Umbilical cord (tissue), 2 donors: ENCODE measurements around the genes IAPP and IRAG2.

DNA sequence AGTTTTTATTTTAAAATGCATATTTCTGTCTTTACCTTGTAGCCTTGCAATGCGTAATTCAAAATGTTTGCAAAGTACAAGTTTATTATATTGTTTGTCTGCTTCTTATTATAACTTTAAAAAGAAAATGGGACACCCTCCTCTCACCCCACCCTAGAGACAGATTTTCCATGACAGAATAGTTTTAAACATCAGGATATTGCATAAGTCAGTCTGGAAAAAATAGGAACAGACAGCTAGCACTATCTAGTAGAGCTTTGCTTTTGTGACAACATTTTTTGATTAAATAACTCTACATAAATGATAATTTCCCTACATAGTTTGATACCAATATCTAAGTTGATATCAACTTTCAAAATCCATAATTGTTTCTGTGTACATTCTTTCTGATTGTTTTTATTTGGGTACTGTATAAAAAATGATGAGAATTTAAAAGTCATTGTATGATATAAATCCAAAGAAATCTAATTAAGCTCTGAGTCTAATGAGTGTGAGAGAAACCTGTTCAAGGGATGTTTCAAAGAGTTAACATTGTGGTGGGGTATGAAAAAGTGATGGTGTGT, 71.4 kb downstream of the PDE3A start:
- RAMPAGE, long total RNA, result no peak

DNA sequence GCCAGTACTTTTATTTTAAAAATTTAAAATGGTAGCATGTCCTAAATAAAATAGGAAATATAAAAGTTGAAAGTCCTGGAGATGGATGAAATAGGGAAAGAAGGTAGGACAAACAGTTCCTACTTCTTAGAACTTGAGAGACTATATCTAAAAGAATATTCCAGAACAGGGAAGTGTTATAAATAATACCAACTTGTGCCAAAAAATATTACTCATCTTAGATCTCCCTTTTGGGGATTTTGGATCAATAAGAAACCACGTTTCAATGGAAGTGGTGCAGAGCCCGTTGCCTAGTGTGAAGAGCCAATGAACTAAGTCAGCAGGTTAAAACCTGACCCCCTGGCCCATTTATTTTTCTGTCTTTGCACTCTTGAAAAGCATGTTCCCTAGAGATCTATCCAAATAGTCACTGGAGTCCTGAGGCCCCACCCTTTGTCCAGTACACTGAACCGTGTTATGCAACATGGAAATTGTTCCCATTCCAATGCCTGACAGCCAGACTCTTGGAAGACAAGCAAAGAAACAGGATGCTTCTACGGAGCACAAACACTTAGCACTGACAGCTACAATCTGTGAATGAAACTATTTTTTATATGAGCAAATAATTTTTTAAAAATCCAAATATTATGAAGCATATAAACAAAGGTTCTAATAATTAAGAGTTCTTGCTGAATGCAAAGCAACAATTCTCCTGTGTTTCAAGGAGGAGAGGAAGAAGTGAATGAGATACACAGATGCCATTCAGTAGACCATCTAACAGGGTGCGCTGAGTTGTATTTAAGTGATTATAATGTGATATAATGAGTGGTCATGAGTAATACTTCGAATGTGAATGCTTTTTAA, 97.6 kb downstream of the PDE3A start:
- RAMPAGE, long total RNA, result no peak

GRCh38 chr12:21372726-21373020, at the start of gene IAPP:
TSS of gene IAPP (plus strand) at chr12:21372902.
- RAMPAGE, long total RNA, result no peak

- RAMPAGE, long total RNA, result no peak
Observed at GRCh38 chr12:21394714-21395692, 22.3 kb downstream of the IAPP start.

DNA sequence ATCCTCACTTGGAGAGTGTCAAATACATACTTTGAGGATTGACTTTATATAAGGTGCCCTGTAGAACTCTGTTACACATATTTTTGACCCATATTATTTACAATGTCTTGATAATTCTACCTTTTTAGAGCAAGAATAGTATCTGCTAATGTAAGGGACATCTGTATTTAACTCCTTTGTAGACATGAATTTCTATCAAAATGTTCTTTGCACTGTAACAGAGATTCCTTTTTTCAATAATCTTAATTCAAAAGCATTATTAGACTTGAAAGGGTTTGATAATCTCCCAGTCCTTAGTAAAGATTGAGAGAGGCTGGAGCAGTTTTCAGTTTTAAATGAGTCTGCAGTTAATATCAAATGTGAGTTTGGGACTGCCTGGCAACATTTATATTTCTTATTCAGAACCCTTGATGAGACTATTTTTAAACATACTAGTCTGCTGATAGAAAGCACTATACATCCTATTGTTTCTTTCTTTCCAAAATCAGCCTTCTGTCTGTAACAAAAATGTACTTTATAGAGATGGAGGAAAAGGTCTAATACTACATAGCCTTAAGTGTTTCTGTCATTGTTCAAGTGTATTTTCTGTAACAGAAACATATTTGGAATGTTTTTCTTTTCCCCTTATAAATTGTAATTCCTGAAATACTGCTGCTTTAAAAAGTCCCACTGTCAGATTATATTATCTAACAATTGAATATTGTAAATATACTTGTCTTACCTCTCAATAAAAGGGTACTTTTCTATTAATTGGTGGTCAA, 8.5 kb upstream of the SPX start:
- RAMPAGE, long total RNA, result no peak

DNA sequence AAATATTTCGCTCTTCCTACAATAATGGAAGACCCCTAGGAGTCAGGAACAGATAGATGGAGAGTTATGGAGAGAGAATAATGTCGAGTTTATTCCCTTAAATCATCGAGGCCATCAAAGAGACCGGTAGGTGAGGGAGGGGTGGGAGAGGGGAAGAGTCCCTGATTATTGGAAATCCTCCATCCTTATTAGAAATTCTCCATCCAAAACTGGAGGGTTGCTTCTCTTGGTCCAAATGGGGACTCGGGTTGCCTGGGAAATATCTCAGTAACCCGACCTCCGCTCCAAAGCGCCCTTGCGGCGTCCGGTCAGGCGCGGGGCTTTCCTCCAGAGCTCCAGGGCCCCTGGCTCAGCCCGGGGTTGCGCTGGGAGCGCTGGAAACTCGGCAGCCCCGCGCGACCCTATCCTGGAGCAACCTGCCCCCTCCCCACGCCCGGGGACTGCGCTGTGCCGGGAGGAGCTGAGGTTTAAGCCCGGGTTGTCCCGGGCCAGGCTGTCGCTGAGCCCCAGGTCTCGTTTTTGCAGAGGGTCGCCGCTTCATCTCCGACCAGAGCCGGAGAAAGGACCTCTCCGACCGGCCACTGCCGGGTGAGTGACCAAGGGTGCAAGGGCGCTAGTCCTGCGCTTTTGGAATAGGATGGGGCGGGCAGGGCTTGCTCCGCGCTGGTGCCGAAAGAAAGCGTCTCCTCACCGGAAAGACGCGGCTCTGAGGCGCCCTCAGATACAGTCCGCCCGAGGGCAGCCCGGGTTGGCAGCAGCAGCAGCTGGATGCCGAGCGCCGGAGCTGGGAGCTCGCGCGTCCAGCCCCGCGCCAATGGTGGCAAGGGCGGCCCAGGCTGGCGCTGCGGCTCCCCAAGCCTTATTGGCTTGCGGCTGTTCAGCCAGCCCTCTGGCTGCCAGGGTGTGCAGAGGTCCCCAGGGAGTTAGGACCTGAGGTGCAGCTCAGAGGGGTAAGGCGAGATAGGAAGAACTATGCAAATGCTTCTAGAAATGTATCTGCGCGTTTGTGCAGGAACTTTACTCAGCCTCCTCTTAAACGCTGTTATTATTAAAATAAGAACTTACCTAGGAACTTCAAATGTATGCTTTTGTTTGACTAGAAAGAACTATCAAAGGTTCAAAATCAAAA, 1.5 kb downstream of the SPX start:
- RAMPAGE, long total RNA, result no peak

GRCh38 chr12:21643870-21644377, 13.7 kb downstream of the LDHB start:
- RAMPAGE, long total RNA, result no peak

DNA sequence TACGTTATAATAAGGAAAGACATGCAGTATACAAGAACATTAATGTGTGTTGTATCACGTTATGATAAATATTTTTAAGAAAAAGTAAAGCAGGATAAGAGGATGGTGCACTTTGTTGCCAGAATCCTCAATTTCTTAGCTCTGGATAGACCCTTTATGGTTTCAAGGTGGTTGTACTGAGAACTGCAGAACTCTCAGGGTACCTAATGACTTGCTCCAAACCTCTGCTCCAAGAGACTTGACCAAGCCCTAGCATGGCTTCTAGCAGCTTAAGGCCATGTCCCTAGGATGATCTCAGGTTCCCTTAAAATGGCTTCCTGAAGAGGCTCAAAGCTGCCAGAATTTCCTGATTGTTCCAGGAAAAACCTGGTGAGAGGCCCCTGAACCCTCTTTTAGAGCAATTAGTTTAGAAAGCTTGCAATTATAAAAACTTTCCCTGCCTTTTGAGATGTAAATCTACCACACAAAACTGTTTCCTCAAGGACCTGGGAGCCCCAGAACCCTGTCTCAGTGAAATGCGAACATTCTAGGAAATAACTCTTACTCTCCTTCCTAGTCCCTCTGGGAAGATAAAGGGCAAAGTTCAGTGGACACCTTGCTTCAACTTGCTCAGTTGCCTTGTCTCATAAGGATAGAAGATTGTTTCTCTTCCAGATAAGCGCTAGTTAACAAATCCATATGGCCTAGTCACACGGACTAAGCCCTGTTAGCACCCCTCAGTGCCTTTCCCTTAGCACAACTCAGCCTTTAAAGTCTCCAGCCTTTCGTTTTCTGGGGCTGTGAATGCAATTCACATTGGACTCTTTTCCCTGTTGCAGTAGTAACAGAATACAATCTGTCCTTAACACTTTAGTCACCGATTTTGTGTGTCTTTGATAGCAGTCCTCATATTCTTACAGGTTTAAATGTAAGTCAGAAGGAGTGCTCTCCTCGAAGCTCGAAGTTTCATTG, 2.5 kb downstream of the CMAS start:
- RAMPAGE, long total RNA, result no peak

DNA sequence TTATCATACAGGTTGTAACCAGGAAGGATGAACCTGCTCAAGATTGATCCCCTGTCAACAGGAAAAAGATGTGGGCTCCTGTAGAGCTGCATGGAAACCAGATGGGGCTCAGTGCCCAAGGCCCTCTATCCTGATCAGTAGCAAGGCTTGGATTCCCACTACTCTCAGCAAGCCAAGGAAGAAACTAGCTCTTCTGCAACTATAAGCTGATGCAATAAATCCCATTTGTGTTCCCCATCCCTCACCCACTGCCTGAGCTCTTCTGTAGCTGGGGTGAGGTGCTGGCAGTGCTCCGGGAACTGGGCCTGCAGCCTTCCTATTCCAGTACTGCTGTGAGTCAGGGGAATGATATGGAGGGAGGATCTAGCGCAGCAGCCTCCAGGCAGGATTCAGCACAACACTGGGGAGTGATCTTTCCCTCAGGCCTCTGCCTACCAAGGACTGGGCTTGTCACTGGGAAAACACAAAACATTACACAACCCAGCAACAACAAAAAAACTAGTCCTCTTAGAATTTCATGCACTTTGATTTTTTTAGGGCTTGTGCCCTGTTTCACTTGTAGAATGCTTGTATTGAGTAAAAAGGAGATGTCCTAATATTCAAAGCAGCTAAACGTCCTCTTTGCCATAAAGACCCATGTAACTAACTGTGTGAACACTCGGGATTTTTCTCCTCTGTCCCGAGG, 58.7 kb downstream of the ST8SIA1 start:
- RAMPAGE, long total RNA, result no peak

DNA sequence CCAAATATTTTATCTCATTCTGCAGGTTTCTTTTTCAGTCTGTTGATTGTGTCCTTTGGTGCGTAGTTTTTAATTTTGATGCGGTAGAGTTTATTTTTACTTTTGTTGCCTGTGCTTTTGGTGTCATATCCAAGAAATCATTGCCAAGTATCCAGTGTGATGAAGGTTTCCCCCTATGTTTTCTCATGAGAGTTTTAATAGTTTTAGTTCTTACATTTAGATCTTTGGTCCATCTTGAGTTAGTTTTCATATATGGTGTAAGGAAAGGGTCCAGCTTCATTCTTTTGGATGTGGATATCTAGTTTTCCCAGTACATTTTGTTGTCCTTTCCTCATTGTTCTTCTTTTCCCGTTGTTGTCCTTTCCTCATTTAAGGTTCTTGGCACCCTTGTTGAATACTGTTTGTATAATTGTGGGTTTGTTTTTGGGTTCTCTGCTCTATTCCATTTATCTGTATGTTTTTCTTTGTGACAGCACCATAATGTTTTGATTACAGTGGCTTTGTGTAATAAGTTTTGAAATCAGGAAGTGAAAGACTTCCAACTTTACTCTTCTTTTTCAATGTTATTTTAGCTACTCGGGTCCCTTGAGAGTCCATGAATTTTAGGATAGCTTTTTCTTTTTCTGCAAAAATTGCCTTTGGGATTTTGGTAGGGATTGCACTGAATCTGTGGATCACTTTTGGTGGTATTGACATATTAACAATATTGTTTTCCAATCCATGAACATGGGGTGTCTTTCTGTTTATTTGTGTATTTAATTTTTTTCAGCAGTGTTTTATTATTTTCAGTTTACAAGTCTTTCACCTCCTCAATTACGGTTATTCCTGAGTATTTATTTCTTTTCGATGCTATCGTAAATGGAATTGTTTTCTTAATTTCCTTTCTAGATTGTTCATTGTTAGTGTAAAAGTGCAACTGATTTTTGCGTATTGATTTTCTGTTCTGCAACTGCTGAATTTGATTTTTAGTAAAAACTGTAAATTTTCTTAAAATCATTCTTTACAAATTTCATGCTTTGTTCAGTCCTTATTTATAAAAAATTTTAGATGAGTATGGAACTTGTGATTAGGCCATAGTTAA, 28.1 kb downstream of the ETNK1 start:
- RAMPAGE, long total RNA, result no peak

- RAMPAGE, long total RNA, result no peak
Observed at GRCh38 chr12:23943972-23944439, 5.5 kb downstream of the SOX5 start.

- RAMPAGE, long total RNA, result no peak
Observed at GRCh38 chr12:24100016-24100744, 150.7 kb upstream of the SOX5 start.

- RAMPAGE, long total RNA, result no peak
Observed at GRCh38 chr12:24378308-24378758, 428.9 kb upstream of the SOX5 start.

GRCh38 chr12:24551366-24551767, 397.5 kb downstream of the BCAT1 start:
- RAMPAGE, long total RNA, result no peak

- RAMPAGE, long total RNA, result no peak
Observed at GRCh38 chr12:24902960-24903766, 45.7 kb downstream of the BCAT1 start.

GRCh38 chr12:25023794-25024340, 28.6 kb upstream of the IRAG2 start:
- RAMPAGE, long total RNA, result no peak

DNA sequence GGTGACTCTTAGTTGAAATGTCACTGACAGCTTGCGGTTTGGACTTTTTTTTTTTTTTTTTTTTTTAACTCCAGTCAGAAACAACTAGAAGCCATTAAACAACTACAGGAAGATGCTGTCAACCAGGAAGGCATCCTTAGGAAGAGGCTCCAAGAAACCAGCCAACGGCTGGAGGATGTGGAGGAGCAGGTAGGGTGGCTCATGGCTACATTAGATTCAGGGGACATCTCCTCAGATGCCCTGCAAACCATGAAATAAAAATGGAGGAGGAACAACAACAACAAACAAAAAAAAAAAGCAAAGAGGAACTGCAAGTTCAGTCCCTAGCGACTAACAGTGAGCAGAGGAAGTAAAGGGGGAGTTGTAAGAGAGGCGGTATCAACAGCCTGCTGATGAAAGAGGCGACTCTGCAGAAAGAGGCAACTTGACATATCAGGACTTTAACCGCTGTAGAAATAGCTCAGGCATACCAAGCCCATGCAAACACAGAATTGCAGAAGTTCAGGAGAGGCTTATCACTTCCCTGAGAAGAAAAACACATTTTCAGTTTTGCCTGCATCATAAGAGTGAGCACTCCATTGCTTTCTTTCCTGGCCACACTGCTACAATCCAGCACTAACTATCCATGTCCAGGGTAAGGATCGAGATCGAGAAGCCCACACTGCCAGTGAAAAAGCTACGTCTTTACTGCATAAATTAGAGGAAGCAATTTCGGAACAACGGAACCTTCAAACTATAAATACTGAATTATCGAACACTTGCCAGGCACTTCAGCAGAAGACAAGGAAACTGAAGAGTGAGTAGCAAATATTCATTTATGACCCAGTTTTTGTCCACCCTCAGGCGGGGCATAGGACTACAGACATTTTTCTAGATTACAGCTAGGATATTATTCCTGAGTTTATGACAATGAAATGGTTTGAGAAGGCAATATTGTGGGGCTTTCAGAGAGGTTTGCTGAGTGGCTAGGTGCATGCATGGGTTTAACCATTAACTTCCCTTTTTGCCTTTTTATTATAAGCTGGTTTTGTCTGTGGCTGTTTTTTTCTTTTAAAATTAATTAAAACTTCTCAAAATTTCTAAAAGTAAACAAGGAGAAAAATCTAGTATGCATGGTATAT, at the start of gene IRAG2:
Gene IRAG2 (plus strand): TSS at position 546 of the 1,121 bp plus-strand sequence.
- RAMPAGE, long total RNA, result no peak

DNA sequence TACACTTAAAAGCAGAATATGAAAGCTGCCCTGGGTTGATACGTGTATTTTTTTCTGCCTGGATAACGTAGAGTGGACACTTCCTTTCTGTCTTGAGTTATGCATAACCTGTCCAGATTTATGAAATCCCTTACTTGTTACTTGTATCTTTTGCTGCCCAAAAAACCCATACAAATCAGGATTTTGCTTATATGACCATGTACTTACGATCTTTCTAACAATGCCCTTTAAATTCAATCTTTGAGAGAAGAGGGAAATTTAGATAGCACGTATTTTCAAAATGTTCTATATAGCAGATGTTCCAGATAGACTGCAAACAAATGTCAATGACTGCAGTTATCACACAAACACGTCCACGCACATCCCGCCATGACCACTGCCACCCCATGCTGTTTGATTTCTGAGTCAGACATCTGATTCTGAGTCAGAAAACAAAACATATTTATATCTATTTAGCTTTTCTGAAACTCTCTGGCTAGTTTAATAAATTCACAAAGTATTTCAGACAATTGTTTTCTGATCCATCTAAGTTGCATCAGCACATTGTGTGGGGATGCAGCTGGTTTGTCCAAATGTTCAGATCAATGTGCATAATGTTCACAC, 2.2 kb downstream of the IRAG2 start:
- RAMPAGE, long total RNA, result no peak

DNA sequence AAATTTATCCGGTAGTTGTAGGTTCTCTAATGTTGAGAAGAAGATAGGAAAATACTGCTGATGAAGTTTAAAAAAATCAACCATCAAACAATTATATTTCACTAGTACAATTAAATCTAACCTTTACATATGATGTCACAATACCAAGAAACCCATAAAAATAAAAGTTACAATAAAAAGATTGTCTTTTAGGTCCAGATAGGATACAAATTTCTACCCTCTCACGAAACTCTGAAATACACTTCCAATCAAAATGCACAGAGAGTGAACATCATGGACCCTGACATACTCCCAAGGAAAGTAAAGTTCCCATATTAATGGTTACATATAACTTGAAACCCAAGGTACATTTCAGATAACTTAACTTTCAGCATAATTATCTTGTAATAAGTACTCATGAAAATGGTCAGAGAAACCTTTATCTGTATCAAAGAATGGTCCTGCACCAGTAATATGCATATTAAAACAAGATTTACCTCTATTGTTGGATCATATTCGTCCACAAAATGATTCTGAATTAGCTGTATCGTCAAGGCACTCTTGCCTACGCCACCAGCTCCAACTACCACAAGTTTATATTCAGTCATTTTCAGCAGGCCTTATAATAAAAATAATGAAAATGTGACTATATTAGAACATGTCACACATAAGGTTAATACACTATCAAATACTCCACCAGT, 5.8 kb downstream of the KRAS start:
- RAMPAGE, long total RNA, result no peak

DNA sequence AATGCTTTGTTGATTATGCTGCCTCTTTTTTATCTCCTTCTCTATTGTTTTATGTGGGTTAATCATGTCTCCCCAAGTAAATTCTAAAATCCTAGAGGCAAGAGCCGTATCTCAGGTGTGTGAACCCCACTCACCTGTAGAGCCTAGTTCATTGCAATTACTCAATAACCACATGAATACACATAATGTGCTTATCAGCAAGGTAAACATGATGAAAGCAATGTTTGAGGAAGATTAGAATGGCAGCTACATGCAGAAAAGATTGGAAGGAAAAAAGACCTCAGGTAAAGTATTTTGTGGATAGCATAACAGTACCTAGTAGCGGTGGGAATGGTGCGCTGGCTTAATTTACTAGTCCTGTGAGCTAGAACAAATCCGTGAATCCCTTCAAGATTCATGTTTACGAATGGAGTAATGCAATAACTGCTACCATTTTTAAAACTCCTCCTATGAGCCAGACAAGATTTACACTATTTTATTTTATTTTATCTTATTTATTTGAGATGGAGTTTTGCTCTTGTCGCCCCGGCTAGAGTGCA, 5.3 kb upstream of the KRAS start:
- RAMPAGE, long total RNA, result no peak